GM19239 (cell line): ENCODE results near the genes WNK2 and PTPDC1.

- RRBS = no CpG with 5 or more reads among the region's 17 CpGs
Measured at GRCh38 chr9:93114465-93115227, 18.6 kb downstream of the CARD19 start.

DNA sequence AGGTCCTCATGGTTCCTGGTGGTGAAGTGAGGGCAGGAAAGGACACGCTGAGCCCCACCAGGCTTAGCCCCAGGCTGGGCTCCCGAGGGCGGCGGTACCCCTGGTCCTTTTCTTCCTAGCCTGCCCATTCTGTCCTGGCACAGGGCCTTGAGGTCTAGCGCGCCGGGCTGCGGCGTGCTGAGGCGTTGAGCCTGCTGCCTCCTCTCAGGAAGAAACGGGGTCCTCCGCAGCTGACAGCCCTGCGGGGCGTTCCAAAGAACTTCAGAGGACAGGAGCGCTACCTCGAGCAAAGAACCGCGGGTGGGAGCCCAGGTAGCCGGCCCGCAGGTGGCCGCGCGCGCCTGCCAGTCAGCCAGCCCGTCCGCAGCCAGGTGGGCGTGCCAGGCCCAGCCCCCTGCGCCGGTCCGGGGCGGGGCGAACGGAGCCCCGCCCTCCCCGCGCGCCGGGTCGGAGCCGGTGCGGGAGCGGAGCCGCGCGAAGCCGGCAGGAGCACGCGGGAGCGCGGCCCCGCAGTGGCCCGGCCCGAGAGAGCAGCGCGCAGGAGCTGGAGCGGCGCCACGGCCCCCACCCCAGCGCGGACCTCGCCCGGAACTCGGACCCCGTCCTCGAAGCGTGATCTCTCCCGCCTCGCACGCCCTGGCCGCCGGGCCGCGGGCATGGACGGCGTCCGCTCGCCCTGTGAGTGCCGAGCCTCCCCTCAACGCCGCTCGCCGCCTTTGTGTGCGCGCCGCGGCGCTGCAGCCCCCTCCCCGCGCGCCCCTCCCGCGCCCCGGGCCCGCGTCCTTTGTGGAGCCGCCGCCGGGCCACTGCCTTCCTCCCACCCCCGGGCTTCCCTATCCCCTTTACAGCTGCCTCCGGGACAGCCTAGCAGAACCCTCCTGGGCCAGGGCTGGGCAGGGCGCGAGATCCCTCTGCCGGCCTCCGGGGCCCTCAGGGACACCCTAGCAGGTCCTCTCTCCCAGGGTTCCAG lies at the start of gene WNK2:
WNK2 (plus strand) TSS at position 432 of the 970 bp plus-strand sequence.
- RRBS = 3% methylated on average over 42 of the region's 104 CpGs

- RRBS = no CpG with 5 or more reads among the region's 7 CpGs
Measured at GRCh38 chr9:93218081-93218584, 34.2 kb downstream of the WNK2 start.

DNA sequence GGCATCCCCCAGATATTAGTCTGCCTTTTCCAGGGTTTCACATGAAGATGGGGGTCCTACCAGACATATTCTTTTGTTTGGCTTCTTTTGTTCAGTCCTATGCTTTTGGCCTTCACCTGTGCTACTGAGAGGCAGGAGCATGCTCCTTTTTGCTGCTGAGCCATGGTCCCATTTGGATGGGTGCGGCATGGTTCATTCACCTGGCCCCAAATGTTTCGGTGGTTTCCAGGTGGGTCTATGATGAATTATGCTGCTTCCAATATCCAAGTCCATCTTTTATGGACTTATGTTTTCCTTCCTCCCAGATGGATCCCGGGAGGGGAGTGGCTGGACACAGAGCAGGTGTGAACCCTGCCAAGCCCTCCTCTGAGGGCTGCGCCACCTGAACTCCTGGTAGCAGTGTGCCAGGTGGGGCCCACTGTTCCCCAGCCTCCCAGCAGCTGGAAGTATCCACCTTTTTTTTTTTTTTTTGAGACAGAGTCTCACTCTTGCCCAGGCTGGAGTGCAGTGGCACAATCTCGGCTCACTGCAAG lies 42.8 kb downstream of the WNK2 start:
- RRBS = no CpG with 5 or more reads among the region's 5 CpGs

GRCh38 chr9:93447303-93447618 lies 4.2 kb upstream of the FAM120A start:
- RRBS = no CpG with 5 or more reads among the region's 2 CpGs

DNA sequence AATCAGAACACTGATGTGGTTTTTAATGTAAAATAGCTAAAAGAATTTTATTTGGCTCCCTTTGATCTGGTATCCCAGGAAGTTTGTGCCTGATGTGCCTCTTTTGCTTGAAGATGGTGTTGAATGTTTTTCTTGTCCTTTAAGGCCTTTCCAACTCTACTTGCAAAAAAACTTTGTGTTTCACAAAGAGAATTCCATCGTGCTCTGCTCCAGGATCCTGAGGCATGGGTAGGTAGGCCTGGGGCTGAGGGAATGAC lies 53.3 kb upstream of the PHF2 start:
- RRBS = no CpG with 5 or more reads among the region's 1 CpG

GRCh38 chr9:93556182-93556708 lies 20.1 kb upstream of the PHF2 start:
- RRBS = 100% methylated on average over 1 of the region's 5 CpGs

- RRBS = 69% methylated on average over 2 of the region's 12 CpGs
Measured at GRCh38 chr9:93577629-93578034, 1.2 kb downstream of the PHF2 start.

DNA sequence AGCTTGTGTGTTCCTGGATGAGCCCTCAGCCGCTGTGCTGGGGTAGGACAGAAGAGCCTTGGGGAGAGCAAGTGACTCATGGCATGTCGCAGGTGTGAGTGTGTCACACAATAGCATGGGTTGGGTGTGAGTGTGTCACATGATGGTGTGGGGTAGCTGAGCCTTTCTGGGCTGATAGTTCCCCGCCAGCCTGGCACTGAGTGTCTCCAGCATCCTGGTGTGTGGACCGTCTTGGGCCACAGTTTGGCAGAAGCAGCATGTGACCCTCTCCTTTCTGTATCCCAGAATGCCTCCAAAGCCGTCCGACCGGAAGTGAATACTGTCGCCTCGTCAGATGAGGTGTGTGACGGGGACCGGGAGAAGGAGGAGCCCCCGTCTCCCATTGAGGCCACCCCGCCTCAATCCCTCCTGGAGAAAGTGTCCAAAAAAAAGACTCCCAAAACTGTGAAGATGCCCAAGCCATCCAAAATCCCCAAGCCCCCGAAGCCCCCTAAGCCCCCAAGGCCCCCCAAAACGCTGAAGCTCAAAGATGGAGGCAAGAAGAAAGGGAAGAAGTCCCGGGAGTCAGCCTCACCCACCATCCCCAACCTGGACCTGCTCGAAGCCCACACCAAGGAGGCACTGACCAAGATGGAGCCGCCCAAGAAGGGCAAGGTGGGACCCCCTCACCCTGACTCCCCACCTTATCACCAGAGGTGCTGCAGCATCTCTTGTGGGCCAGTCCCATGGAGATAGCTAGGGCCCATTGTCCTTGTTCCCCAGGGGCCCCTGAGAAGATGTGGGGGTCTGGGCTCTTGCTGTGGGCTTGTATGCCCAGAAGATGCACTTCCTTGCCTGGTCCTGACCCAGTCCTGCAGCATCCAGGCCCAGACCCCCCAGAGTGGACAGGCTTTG lies 83.8 kb downstream of the PHF2 start:
- RRBS = 100% methylated on average over 3 of the region's 18 CpGs

- RRBS = 96% methylated on average over 6 of the region's 15 CpGs
Measured at GRCh38 chr9:94084181-94084909, at the start of gene PTPDC1. PTPDC1 (plus strand) TSS chr9:94084464.

GRCh38 chr9:94204710-94205063 lies 54.4 kb upstream of the ZNF169 start:
- RRBS = no CpG with 5 or more reads among the region's 9 CpGs

DNA sequence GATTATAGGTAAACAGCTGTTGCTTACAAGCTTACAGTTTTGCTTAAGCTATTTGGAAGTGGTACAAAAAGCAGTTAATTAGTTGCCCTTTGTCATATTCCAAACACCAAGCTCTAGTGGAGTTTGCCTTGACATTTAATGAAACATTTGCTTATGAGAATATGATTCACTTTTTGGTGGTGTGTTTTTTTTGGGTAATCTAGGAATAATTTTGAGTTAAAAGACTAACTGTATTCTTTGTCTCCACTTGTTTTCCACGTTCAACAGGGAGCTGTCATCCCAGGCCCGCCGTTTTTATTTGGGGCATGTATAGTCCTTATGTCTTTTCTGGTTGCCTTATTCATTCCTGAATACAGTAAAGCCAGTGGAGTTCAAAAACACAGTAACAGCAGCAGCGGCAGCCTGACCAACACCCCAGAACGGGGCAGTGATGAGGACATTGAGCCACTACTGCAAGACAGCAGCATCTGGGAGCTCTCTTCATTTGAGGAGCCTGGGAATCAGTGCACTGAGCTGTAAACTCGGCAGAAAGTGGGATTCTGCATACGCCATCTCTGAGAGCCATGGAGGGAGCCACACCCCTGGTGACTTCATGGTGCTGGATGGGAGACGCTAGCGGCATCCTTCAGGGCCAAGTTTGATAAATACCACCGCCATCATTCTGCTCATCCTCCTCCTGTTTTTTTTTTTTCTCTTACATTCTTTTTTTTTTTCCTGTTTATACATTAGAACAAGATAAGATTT lies 84.7 kb downstream of the MFSD14B start:
- RRBS = no CpG with 5 or more reads among the region's 10 CpGs

GRCh38 chr9:94936431-94936838 lies 209.9 kb downstream of the AOPEP start:
- RRBS = no CpG with 5 or more reads among the region's 3 CpGs

- RRBS = no CpG with 5 or more reads among the region's 9 CpGs
Measured at GRCh38 chr9:94988784-94989094, 262.2 kb downstream of the AOPEP start.

GRCh38 chr9:94993143-94994147 lies 266.9 kb downstream of the AOPEP start:
- RRBS = no CpG with 5 or more reads among the region's 16 CpGs

DNA sequence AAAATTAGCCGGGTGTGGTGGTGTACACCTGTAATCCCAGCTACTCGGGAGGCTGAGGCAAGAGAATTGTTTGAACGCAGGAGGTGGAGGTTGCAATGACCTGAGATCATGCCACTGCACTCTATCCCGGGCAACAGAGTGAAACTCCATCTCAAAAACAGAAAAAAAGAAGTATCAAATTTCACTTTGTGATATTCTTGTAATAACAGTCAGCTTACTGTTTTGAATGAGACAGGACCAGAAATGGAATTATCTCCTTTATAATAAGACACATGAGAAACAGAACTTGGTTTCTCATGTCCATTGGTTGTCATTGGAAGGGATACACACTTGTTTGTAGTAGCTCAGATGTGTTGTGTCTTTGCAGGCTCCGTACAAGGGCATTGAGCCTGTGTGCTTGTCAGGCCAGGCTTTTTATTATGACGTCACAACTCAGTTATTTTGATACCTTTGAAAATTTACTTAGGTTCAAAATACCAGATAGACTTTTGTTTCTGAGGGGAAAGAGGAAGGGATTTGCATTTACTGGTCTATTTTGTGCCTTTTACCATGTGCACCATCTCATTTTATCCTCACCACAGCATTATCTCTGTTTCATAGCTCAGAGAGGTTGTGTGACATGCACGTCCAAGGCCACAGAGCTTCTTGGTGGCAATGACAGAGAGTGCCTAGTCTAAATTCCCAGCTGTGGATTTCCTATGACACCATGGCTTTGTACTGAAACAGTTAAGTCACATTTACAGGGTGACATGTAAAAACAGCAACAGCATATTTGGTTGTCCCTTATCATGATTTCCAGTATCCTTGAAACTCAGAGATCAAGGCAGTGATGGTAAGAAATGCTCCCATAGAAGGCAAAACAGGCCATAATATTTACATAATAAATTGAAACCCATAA lies 268.5 kb downstream of the AOPEP start:
- RRBS = no CpG with 5 or more reads among the region's 7 CpGs

DNA sequence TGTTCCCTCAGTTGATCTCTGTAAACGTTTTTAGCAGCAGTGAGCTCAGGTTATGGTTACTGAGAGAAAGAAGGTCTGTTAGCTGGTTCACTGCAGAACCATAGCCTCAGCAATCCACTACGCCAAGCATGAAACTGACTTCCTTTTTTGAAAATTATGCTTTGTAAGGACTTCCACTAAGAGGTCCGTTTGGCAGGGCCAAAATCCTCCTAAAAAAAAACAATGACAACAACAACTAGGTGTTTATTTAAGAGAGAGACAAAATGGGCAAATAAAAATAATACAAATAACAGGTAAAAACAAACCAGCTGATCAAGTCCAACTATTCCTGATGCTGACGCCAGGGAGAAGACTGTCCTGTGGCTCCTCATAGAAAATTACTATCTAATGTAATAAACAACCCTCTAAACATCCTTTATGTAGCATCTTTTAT lies 273.4 kb downstream of the AOPEP start:
- RRBS = no CpG with 5 or more reads among the region's 4 CpGs

- RRBS = no CpG with 5 or more reads among the region's 12 CpGs
Measured at GRCh38 chr9:95025556-95026400, 291.7 kb downstream of the FANCC start.

DNA sequence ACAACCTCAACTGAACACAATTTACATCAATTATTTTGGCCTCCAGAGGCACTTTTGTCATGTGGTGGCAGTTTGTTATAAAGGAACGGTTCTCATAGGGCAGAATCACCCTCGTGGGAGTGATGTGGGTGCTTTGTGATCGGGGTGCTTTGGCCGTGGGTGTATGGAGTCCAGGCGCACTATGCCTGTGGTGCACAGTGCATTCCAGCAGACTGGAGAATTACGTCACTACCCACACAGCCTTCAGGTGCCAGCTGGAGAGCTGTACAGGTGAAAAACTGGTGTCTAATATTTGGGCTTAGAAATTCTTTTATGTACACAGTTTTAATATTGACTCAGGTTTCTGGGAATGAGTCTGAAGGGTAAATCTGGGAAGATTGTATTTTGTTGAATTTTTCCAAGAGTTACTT lies 289.3 kb downstream of the FANCC start:
- RRBS = no CpG with 5 or more reads among the region's 6 CpGs

DNA sequence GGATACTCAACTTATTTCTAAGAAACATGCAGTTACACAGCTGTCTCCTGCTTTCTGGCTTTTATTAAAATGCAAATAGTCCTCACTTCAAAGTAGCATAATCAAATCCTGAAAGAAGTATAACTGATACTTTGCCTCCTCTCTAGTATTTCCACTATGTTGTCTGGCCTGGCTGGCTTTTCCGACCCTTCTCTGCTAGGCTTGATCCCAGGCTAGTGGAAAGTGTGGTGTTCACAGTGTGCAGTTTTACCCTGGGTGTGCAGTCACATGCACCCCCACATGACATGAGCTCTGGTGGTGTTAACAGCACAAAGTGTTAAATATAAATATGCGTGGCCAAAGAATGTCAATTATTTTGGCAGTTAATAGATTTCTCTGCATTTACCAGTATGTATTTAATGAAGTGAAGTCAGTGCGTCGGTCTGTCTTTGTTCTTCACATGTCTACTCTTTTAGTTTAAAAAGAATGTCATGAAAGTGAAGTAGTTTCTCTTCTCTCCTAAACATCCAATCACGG lies 286.6 kb downstream of the FANCC start:
- RRBS = no CpG with 5 or more reads among the region's 5 CpGs